ENCODE data around the gene EGFR.

DNA sequence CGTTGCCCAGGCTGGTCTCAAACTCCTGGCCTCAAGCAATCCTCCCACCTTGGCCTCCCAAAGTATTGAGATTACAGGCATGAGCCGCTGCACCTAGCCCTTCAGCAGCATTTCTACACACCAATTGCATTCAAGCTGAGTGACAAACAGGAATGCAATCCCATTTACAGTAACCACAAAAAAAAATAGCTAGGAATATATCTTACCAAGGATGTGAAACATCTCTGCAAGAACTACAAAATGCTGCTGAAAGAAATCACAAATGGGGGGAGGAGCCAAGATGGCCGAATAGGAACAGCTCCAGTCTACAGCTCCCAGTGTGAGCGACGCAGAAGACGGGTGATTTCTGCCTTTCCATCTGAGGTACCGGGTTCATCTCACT lies 115.9 kb upstream of the GRB10 start:
- PRO-cap = no peak

- PRO-cap = no peak
Measured at GRCh38 chr7:51082069-51082521, 234.5 kb downstream of the COBL start.

DNA sequence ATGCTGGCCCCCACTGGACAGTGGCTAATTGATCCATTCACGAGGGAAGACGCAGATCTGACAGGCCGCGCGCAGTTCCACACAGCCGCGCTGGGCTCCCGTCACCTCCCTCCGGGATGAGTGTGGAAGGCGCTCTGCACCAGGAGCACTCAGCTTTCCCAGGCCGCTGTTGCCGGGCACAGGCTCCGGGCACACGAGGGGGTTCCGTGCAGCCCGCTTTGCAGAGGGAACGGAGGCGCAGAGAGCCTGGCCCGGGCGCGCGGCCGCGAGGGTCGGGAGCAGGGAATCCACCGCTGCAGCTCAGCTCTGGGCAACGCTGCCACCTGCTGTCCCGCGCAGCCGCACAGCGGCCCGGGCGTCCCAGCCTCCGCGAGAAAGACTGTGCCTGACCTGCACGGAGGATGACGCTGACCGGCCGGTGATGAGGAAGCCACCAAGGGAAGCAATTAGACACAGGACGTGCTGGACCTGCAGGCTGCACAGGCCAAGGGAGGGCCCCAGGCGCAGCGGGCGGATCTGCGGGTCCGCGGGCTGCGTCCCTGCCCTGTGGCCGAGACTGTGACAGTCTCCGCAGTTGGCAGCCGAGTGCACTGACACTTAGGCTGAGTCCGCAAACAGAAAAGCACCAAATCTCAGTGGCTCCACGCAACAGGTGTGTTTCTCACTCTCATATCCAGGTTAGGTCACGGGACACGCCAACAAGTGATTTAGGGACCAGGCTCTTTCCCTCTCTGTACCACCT lies 94.6 kb downstream of the SEC61G start:
- PRO-cap = no peak

DNA sequence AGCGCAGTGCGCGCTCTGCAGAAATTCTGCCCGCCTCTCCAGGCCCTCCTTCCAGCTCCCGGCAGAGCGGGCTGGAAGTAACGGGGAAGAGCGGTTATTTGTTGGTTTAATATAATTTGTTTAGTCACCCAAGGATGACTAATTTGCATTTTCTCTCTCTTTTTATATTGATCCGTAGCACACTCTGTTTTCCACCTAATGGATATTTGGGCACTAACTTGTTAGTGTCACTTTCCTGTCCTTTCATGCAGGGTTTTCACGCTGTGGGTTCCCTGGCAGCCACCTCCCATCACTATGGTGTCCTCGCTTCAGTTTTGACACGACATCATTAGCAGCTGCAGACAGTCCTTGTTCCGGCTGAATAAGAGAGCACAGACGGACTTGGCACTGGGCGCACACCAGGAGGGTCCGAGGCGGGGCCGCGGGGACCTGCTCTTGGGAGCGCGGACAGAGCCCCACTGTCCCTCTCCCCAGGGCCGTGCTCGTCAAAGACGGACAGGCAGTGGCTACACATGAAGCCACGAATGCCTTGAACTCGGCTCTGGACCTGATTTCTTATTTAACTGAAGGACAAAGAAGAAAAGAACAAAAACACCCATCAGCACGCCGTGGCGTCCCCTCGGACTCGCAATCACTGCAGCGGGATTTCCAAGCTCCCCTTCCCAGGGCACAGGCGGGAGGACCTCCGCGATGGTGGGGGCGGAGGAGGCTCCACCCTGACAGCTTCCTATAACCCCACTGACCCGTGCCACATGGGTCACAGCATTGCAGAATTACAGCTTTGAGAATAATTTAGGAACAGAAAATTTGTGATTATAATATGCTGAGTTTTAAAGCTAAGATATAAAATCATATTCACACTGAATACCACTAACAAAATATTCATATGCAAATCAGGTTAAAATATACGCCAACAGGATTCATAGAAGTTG lies 129.5 kb upstream of the SEC61G start:
- PRO-cap = no peak

DNA sequence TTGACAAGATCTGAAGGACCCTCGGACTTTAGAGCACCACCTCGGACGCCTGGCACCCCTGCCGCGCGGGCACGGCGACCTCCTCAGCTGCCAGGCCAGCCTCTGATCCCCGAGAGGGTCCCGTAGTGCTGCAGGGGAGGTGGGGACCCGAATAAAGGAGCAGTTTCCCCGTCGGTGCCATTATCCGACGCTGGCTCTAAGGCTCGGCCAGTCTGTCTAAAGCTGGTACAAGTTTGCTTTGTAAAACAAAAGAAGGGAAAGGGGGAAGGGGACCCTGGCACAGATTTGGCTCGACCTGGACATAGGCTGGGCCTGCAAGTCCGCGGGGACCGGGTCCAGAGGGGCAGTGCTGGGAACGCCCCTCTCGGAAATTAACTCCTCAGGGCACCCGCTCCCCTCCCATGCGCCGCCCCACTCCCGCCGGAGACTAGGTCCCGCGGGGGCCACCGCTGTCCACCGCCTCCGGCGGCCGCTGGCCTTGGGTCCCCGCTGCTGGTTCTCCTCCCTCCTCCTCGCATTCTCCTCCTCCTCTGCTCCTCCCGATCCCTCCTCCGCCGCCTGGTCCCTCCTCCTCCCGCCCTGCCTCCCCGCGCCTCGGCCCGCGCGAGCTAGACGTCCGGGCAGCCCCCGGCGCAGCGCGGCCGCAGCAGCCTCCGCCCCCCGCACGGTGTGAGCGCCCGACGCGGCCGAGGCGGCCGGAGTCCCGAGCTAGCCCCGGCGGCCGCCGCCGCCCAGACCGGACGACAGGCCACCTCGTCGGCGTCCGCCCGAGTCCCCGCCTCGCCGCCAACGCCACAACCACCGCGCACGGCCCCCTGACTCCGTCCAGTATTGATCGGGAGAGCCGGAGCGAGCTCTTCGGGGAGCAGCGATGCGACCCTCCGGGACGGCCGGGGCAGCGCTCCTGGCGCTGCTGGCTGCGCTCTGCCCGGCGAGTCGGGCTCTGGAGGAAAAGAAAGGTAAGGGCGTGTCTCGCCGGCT lies at the start of gene EGFR:
Gene EGFR, plus strand, starts transcription at position 611 of the 981 bp plus-strand sequence.
- PRO-cap = no peak

- PRO-cap = no peak
Measured at GRCh38 chr7:55021199-55021609, 2.4 kb downstream of the EGFR start.

DNA sequence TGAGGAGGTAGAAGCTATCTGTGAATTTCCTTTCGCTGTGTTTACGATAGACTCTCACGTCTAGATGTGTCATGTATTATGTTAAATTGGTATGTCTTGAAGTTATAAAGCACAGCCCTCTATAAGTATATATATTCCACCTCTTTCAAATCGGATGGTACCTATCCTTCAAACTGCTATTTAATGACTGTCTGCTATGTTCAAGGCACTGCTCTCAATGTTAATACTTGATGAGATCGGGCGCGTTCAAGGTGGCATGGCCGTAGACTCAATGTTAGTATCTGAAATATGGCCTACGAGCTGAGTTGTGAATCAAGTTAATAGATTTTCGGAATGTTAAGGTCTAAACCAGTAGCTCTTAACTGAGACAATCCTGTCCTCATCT lies 24.0 kb downstream of the EGFR start:
- PRO-cap = no peak

GRCh38 chr7:55044149-55045132 lies 25.6 kb downstream of the EGFR start:
- PRO-cap = no peak

GRCh38 chr7:55056070-55057498 lies 37.8 kb downstream of the EGFR start:
- PRO-cap = no peak

DNA sequence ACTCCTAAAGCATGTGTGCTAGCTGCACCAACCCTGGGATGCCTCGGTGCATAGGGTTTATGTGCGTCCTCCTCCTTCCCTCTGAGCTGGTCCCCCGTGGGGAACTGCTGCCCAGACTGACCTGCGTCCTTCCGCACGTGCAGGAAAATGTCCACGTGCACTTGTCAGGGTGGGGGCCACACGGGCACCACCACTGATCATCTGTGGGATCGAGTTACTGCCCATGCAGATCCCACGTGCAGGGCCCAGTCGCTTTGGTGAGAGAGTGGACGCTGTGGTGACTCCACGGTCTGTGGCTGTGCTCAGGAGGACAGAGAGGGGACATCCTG lies 59.6 kb downstream of the EGFR start:
- PRO-cap = no peak

- PRO-cap = no peak
Measured at GRCh38 chr7:55099051-55099829, 80.4 kb downstream of the EGFR start.

- PRO-cap = no peak
Measured at GRCh38 chr7:55132812-55133585, 114.2 kb downstream of the EGFR start.

DNA sequence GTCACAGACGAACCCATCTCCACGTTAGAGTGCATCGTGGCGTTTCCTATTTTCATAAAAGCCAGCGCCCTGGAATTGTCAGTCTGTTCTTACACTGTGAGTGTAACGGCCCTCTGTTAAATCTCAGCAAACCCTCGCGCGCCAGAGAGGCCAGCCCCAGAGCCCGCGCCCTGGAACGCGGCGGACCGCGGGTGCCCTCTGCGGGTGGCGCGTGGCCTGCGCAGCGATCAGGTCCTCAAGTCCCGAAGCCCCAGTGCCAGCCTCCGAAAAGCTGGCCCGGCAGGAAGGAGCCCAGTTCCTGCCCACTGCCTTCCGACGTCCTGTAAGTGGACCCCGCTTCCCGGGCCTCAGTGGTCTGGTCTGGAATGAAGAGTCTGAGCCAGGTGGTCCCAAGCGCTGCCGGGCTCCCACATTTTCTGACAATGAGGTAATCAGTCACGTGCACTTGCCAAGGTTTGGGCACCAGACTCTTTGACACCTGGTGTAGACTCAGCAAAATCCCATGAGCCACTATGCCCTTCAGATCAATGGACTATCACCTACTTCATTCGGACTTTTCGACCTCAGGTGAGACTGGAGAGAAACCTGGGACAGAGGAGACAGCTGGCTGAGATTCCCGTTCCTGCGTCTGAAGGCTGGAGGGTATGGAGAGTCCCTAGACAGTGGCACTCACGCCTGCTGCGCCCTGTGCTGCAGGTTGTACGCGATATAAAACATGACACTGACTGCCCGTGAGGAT lies 109.5 kb upstream of the LANCL2 start:
- PRO-cap = no peak

DNA sequence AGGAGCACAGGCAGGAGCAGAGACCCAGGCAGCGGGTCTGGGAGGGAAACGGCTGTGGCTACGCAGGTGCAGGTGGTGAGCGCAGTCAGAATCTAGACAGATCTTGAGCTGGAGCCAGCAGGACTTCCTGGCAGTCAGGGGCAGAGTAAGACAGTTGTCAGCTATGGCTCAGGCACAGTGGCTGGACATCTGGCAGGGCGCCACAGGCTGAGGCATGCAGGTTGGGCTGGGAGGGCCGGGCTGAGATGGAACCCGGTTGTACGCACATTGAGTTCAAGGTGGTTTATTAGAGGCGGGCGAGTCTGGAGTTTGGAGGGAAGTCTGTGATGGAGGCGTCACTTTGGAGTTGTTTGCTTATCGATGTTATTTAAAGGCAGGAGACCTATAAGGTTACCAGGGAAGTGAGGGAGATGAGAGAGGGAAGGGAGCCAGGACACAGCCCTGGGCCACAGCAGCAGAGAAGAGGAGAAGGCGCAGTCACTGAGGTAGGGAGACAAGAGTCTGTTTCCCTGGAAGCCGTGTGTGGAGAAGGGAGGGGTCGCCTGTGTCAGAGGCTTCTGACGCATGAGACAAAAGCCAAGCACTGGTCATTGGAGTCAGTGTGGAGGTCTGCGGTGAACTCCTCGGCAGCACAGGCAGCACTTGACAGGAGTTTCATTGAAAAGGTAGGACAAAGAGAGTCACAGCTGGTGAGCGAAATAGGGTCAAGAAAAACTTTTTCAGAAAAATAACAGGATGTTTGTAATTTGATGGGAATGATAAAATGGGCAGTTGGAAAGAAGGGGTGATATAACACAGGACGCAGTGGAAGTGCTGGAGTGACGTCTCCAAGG lies 73.9 kb downstream of the LANCL2 start:
- PRO-cap = no peak

GRCh38 chr7:55463397-55464112 lies 98.4 kb downstream of the LANCL2 start:
- PRO-cap = no peak

DNA sequence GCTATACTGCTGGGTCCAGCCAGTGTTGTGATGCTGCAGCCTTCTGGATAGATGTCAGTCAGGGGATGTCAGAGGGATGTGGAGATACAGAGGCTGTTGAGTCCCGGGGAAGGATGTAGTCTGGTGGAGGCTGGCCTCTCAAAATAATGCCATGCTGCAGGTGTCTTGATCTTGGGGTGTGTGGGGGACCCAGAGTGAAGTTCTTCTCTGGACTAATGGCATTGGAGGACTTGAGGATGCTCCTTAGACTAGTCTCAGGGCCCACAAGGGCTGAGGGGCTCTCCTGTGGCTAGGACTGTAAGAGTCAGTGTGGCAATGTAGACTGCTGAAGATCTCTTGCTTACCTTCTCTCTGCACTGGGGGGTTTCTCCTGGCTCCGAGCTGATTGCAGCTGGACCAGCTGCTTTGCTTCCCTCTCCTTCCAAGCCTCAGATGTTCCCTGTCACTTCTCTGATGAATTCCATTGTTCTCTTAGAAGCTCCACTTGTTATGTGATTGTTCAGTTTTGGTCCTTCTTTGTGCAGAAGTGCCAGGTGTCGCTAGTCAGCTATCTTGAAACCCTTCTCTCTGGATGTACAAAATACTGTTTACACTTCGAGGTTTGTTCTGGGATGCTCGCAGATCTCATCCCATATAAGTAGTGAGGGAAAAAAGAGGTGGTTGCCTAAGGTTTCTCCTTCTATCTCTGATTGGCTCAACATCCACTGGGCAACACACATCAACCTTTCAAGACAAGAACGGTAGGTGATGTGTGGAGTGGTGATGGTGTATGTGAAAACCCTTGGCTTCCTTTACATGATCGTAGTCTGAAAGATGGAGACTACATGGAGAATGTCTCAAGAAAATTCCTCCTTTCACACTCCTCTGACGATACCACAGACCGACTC lies 99.8 kb downstream of the LANCL2 start:
- PRO-cap = no peak

GRCh38 chr7:55534152-55534951 lies 38.0 kb downstream of the VOPP1 start:
- PRO-cap = no peak

DNA sequence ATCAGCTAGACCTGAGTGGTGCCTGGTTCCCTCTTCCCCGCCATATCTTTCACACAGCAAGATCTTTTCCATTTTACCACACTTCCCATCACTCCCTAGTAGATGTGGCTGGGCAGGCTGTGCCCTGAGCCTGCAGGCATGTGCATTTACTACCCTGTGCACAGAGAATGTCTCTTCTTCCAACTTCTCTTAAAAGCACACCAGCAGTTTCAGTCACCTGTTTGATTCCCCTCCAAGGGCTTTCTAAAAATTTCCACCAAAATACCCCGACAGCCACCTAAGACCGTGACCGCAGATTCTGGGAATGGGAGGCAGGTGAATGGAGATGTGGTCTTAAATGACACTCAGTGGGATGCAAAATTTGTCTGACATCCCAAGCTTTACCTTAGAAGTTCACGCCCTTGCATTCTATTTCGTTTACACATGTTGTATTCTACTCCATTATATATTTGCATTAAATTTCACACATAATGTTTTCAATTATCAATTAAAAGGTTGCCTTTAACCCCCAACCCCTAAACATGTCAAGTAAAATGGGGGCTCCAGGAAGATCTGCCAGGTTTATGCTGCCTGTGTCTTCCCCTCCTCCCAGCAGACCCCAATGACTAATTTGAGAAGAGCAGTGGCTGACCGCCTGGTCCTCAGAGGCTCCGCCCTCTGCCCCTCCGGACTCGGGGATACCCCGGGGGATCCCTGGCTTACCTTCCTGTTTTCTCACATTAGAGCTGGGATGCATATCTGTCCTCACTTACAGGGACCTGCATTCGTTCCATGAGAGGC lies 24.4 kb downstream of the VOPP1 start:
- PRO-cap = no peak

GRCh38 chr7:55552209-55553545 lies 19.6 kb downstream of the VOPP1 start:
- PRO-cap = no peak

- PRO-cap = no peak
Measured at GRCh38 chr7:56017075-56017539, 34.1 kb downstream of the PSPH start.